Bronchial epithelial cell (primary cell): Measurements from ENCODE around the genes KPNA7 and TRAPPC14.

DNA sequence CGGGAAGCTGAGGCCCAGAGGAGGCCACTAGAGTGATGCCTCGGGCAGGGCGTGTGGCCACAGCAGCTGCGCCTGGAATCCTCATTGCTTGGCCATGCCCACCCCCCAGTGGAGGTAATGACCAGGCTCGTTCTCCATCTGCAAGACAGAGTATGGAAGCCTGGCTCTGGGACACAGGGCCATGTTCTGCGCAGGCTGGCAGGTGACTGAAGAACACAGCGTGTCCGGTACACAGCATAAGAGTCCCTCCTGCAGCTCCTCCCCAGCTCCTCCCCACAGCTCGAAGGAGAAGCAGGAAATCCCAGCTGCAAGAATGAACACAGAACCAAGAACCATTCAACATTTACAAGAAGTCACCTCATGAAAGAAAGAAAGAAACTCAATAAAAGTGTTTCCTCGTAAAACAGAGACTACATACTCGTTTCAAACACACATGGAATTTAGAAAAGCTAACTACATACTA is 64.8 kb downstream of the SMURF1 start:
- RRBS, 2 experiments: no CpG with 5 or more reads among the region's 11 CpGs

DNA sequence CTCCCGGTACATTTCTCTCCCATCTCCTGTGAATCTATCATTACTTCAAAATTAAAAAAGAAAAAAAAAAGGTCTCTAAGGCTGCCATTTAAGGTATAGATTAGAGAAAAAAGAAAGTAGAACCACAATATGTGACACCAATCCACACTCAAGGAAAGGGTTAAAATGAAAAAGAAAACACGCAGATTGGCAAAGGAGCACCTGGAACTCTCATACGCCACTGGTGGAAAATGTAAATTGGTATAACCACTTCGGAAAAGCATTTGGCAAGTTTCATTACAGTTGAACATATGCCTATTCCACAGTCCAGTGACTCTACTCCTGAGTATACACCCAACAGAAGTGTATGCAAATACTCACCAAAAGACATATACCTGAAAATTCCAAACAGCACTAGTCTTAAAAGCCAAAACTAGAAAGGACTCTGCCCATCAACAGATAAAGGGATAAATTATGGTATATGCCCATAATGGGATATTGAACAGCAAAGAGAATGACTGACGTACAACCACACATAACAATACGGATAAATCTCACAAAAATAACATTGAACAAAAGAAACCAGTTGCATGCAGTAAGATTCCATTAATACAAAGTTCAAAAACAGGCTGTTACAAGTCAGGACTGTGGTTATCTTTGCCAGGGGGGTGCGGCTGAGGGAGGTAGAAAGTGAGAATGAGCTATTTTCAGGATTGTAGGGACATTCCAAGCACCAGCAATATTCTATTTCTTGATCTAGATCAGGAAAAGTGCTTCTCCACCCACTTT is 10.4 kb downstream of the SMURF1 start:
- RRBS, 2 experiments: no CpG with 5 or more reads among the region's 7 CpGs

DNA sequence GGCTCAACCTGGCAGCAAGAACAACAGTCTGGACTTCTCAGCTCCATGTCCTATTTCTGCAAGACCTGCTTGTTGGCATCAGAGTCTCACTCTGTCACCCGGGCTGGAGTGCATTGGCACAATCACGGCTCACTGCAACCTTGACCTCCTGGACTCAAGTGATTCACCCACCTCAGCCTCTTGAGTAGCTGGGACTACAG is at the start of gene KPNA7:
KPNA7 (minus strand) TSS at position 96 of the 200 bp plus-strand sequence.
- RRBS, 2 experiments: no CpG with 5 or more reads among the region's 2 CpGs

GRCh38 chr7:99210065-99210763 is 2.3 kb upstream of the KPNA7 start:
- RRBS, 2 experiments: no CpG with 5 or more reads among the region's 3 CpGs

DNA sequence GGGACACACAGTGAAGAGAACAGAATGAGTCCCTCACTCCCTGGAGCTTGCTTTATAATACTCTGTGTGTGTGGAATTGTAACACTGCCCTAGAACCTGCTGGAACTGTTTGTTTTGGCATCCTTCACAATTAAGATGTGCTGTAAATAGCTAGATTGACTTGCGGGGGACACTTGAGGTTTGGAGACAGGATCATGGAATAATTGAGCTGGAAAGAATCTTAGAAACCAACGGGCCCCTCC is 57.7 kb upstream of the ARPC1A start:
- RRBS, 2 experiments: no CpG with 5 or more reads among the region's 2 CpGs

DNA sequence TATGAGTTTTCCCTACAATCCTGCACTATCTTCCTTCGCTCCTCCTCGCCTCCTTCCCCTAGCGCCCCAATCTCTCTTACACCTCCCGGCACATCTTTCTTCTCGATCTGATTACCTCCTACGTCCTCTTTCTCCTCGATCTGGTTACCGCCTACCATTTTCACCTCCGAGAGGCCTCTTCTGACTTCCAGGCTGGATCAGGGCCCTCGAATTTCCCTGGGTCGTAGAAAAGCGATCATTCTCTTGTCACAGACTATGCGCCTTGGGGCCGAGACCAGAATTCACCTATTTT is 483 bp downstream of the BUD31 start:
- RRBS, 2 experiments: no CpG with 5 or more reads among the region's 14 CpGs

GRCh38 chr7:99478855-99479582 is 6.3 kb downstream of the ZNF789 start:
- RRBS, 2 experiments: no CpG with 5 or more reads among the region's 11 CpGs

GRCh38 chr7:99650088-99650424 is 29.7 kb downstream of the CYP3A5 start:
- RRBS, 2 experiments: no CpG with 5 or more reads among the region's 1 CpG

- RRBS, 2 experiments: no CpG with 5 or more reads among the region's 5 CpGs
These were observed 27.3 kb downstream of the CYP3A5 start for GRCh38 chr7:99652328-99653002.

DNA sequence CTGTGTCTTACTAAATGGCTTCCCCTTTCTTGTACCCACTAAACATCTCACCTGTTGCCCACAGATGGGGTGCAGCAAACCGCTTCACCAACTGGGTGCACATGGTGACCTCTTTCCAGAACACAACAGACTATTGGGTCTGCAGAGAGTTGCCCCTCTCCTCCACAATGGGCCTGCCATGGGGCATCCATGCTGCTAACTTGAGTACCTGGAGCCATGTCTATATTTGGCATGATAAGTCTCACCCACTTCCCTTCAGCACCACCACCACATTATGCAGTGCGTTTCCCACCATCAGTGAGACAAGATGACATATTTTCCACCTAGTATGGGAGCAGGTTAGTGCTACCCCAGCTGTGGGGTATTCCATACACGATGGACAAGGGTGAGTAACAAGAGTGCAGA is 21.0 kb upstream of the OR2AE1 start:
- RRBS, 2 experiments: no CpG with 5 or more reads among the region's 3 CpGs

- RRBS, 2 experiments: no CpG with 5 or more reads among the region's 3 CpGs
These were observed 18.5 kb downstream of the TRIM4 start for GRCh38 chr7:99900550-99901465.

GRCh38 chr7:100024002-100024410 is 8.6 kb downstream of the ZKSCAN1 start:
- RRBS, 2 experiments: no CpG with 5 or more reads among the region's 9 CpGs

GRCh38 chr7:100038165-100038798 is 11.3 kb upstream of the ZSCAN21 start:
- RRBS, 2 experiments: no CpG with 5 or more reads among the region's 11 CpGs

DNA sequence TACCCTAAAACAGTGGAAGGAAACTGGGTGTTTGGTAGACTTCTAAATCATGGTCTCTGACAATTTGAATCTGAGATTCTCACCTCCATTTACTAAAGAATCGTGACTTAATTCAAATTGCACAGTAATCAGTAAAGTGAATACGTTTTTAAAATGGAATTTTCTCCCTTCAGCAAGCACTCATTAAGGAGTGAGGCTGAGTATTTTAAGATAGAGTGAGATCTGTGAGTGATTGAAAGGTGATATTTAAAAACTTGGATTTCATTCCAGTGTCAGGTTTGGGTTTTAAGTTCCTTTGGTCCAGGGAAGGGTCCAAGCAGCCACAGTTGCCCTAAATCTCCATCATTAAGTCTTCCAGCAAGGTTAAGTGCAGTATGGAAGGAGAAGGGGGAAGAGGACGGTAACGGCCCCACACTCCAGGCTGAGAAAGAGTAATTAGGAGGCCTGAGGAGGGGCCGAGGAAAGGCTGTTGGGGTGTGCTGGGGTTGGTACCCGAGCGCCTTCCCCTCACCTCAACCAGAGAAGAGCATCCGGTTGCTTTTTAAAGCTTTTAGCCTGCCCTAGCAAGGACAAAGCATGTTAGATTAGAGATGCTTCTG is 9.2 kb upstream of the ZSCAN21 start:
- RRBS, 2 experiments: no CpG with 5 or more reads among the region's 8 CpGs

GRCh38 chr7:100078952-100079591 is 2.5 kb downstream of the ZNF3 start:
- RRBS, 2 experiments: no CpG with 5 or more reads among the region's 9 CpGs

DNA sequence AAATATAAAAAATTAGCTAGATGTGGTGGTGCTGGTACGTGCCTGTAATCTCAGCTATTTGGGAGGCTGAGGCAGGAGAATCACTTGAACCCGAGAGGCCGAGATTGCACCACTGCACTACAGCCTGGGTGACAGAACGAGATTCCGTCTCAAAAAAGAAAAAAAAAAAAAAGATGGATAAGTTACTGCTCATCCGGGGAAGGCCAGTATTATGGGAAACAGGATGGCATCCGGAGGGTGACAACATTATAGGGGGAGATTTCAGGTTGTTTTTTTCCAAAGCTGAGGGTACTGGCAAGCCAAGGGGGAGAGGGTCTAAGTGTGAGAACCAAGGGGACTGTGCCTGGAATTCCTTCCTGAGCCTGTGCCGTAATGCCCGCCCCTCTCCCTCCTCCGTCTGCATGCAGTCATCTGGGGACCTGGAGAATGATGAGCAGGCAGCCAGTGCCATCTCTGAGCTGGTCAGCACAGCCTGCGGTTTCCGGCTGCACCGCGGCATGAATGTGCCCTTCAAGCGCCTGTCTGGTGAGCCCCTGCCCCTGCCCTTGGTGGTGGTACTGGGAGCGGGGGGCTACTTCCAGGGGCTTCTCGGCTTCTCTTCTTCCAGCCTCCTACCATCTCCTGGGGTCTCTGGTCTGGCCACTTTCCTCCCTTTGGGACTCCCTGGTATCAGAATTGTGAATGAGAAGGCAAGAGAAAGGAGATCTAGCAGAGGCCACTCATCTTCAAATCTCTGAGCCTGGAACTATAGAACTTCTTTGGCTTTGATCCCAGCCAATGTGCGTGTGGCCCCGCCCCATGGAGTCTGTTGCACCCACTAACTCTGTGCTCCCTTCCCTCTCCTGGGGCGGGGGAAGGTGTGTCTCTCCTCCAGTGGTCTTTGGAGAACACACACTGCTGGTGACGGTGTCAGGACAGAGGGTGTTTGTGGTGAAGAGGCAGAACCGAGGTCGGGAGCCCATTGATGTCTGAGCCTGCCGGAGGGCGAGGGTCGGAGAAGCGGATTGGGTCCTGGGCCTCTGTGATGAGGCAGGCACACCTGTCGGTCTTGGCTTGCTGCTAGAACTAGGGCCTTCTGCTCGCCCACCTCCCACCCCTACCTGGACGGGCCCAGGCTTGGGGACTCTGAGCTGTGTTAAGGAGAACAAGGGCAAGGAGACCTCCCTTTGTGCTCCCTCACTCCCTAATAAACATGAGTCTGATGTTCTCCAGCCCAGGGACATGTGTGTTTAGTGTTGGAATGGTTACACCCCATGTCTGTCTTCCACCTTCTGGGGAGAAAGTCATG is 4.7 kb downstream of the LAMTOR4 start:
- RRBS, 2 experiments: no CpG with 5 or more reads among the region's 30 CpGs

DNA sequence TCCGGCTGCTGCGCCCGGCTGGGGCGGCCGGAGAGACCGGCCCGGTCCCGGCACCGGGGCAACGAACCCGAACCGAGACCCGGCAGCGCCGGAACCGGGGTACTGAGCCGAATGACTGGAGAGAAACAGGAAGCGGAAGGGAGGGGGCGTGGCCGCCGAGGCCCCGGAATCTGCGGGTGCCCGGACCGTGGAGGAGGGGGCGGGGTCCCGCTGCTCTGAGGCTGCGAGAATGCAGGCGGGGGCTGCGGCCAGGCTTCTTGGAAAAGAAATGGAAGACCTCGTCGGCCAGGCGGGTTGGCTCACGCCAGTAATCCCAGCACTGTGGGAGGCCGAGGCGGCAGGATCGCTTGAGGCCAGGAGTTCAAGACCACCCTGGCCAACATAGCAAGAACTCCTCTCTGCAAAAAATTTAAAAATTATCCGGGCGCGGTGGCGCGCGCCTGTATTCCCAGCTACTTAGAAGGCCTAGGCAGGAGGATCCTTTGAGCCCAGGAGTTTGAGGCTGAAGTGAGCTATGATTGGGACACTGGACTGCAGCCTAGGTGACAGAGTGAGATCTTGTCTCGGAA is at the start of gene TRAPPC14:
TRAPPC14 (minus strand) TSS at position 134 of the 569 bp plus-strand sequence.
- RRBS, 2 experiments: 1 to 2% methylated on average over 8 of the region's 44 CpGs

DNA sequence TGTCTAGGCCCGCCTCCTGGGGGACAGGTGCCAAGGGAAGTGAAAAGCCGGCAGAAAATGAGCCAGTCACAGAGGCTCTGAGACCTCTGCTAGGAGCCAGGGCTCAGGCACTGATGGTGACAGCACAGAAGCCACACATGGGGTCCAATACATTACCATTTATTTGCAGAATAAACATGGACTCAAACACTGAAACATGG is 946 bp upstream of the GAL3ST4 start:
- RRBS, 2 experiments: no CpG with 5 or more reads among the region's 2 CpGs

- RRBS, 2 experiments: no CpG with 5 or more reads among the region's 13 CpGs
These were observed 629 bp upstream of the PVRIG start for GRCh38 chr7:100218975-100219664.

- RRBS, 2 experiments: no CpG with 5 or more reads among the region's 26 CpGs
These were observed 1.2 kb downstream of the PVRIG start for GRCh38 chr7:100220635-100221670.